Penis (tissue), 1 donor: ENCODE measurements around a stretch of chr10.

- PRO-cap = no peak
These were observed 5.8 kb upstream of the PYROXD2 start for GRCh38 chr10:98420652-98421374.

- PRO-cap = no peak
These were observed 9.1 kb downstream of the GOT1 start for GRCh38 chr10:99421224-99421847.

DNA sequence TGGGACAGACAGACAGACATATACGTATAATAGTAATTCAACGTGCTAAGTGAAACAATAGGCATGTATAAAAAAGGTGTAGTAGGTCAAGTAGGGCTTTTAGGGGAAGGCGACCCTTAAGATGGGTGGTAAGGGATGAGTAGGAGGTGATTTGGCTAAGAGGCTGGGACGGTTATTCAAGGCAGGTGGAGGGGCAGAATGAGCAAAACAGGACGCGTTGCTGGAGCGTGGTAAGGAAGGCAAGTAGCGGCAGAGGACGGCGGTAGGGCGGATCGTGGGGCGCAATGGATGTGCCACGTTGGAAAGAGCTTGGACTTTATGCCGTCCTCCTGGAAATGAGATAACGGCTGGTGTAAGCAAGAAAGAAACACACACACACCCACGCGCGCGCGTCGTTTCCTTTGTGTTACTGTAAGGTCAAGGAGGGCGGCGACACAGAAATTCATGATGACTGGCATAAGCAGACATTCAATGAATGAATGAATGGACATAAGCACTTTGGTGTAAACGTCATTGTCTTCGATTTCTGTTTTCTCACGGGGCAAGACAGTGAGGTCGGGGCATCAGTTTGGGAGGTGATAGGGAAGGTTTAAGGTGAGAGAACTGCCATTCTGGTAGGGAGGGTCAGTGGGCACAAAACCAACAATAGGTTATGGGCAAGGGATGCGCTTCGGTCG lies 725 bp upstream of the ENTPD7 start:
- PRO-cap = unidirectional peak, minus-strand start at position 337 of the sequence

GRCh38 chr10:99716558-99717365 lies 15.2 kb downstream of the COX15 start:
- PRO-cap = no peak

DNA sequence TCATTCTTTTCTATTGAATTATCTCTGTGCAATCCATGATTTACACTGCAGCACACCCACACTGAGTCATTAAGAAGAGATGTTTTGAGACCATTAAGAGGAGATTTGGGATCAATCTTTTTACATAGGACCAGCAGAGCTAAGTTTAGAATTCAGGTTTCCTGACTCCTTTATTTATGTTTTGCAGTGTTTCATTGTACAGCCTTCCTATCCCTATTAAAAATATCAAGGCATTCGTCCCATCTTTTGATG lies 6.5 kb upstream of the ABCC2 start:
- PRO-cap = no peak

DNA sequence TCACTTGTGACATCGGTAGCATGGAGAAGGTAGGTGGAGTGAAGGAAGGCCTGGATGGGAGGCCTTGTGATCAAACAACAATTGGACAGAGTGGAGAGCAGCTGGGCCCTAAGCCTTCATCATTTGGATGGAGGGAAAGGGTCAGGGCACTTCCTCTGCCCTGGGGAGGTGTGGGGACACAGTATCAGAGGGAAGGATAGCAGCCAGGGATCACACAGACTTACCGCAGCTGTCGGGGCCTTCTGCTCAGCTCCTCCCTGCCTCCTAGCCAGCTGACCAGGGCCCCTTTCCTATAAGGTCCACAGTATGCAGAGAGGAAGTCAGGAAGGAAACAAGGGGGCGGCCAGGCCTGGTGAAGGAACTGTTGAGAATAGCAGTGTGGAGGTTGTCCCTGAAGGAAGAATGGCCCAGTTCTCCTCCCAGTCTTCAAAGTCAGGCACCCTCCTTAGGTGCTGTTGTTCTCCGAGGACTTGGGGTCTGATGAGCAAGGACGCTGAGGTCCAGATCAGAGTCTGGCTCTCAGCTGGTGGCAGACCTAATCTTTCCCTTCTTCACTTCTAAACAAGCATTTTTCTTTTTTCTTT lies 62.1 kb downstream of the ABCC2 start:
- PRO-cap = no peak

DNA sequence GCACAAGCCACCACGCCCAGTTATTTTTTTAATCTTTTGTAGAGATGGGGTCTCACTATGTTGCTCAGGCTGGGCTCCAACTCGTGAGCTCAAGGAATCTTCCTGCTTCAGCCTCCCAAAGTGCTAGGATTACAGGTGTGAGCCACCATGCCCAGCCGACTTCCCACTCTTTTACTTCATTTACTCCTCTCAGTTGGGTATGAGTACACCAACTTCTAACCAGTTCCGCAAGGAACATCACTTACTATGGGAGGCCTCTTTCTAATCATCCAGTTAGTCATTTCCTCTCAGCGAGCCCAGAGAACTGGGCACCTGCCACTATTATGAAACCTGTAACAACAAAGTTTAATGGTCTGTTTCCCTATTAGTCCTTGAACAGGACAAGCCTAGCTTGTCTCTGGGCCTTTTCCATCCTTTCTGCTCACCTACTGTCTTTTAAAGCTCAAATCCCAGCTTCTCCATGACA lies 88.9 kb downstream of the DNMBP start:
- PRO-cap = no peak

GRCh38 chr10:99993923-99995317 lies 15.3 kb downstream of the DNMBP start:
- PRO-cap = no peak

DNA sequence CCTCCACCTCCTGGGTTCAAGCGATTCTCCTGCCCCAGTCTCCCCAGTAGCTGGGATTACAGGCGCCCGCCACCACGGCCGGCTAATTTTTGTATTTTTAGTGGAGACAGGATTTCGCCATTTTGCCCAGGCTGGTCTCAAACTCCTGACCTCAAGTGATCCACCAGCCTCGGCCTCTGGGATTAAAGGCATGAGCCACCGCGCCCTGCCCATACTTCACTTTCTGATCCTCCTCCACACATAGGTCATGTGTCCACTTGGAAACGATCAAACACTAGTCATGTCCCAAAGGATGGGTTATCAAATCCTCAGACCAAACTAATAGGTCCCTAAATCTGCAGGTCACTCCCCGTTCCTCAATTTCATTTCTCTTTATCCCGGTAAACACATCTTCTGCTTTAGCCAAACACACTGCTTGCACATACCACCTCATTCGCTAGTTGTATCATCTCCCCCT lies 1.1 kb downstream of the BLOC1S2 start:
- PRO-cap = no peak

GRCh38 chr10:100345453-100346268 lies 1.4 kb upstream of the SCD start:
- PRO-cap = no peak

GRCh38 chr10:100377975-100378385 lies 30.9 kb downstream of the SCD start:
- PRO-cap = no peak

GRCh38 chr10:100728775-100729396 lies 16.5 kb upstream of the PAX2 start:
- PRO-cap = no peak

GRCh38 chr10:100730542-100731578 lies 14.5 kb upstream of the PAX2 start:
- PRO-cap = no peak

DNA sequence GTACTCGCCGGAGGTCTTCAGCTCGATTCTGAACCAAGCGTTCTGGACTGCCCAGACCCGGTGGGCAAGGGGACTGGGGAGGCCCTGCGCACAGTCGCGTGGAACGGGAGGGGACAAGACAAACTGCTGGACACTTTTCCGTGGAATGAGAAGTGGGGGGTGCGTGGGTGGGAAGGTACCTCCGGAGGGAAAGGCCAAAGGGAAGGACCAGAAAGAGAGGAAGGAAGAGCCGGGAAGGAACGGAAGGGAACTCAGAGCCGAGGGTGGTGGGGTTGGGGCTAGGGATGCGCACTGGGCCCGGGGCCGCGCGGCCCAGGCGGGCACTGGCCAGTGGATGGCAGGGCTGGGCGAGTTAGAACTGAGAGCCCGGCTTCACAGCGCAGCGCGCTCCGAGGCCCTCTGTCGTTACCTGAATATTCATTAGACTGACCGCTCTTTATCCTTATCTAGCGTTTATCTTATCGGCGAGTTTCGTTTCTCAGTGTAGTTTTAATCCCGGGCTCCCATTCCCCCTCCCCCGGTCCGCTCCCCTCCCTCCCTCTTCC lies 522 bp upstream of the PAX2 start:
- PRO-cap = no peak

DNA sequence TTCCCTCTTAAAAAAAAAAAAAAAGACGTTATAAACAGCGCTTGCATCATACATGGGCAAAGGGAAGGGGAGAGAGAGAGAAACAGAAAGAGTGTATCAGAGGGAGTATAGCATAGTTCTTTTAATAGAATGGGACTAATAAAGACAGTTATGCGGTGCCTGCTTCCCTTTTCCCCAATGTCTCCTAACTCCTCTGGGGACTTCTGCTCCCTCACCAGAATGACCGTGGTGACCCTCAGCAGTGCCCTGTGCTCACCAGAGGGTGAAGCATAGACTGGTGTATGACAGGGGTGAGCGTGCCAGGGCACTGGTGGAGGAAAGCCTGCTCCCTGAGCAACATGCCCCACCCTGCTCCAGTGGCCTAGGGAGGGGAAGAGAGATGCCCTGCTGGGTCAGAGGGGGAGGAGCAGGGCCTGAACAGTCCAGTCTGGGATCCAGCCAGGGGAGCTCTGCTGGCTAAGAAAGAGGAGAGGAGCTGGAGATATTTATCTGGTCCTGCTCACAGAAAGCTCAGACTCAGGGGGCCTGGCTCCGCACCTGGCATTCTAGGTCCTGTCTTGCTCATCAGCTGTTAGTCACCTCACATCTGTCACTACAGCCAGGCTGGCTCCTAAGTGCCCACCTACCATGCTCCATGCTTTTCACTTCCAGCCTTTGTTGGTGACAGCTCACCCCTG lies 2.2 kb downstream of the PDZD7 start:
- PRO-cap = no peak

DNA sequence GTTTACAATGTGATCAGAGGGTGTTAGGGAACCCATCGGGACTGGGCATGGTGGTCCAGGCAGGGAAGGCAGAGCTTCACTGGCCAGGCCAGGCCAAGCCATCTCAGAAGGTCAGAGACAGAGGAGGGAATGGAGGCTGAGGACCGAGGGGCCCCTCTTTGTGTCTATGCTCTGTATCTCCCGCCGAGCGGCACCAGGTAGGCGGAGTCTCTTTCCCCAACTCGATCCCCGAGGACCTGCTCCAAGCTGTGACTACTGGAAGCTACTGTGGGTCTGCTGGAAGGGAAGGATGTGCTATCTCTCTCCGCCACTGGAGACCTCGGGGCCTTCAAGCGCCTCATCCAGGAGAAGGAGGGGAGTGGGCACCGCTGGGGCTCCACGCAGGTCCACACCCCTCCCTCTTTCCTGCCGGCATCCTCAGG lies 15.1 kb upstream of the KAZALD1 start:
- PRO-cap = no peak

GRCh38 chr10:101064118-101064666 lies 2.4 kb downstream of the KAZALD1 start:
- PRO-cap = no peak

GRCh38 chr10:101123538-101123869 lies 7.6 kb upstream of the TLX1 start:
- PRO-cap = no peak

DNA sequence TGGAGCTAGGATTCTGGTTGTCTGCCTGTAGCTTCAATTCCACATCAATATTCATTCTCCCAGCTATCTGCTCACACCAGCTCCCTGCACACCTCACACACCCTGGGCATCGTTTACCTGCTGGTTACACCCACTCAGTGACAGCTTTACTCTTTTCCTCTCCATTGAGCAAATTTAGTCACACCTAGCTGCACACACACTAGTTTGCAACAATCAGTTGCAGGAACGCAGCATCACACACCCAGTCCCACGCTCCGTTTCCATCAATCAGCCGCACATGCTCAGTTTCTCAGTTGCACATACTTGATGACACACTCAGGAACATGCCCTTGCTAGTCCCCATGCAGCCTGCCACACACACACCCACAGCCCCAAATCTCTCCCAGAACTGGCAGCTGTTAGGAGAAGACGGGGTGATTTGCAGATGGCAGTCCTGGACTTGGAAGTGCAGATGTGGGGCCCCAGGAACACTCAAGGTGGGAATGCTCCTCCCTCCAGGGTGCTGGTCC lies 7.8 kb downstream of the LBX1 start:
- PRO-cap = no peak

- PRO-cap = no peak
These were observed 62.2 kb upstream of the BTRC start for GRCh38 chr10:101291463-101292489.